ENCODE measurements around a stretch of chr15.

DNA sequence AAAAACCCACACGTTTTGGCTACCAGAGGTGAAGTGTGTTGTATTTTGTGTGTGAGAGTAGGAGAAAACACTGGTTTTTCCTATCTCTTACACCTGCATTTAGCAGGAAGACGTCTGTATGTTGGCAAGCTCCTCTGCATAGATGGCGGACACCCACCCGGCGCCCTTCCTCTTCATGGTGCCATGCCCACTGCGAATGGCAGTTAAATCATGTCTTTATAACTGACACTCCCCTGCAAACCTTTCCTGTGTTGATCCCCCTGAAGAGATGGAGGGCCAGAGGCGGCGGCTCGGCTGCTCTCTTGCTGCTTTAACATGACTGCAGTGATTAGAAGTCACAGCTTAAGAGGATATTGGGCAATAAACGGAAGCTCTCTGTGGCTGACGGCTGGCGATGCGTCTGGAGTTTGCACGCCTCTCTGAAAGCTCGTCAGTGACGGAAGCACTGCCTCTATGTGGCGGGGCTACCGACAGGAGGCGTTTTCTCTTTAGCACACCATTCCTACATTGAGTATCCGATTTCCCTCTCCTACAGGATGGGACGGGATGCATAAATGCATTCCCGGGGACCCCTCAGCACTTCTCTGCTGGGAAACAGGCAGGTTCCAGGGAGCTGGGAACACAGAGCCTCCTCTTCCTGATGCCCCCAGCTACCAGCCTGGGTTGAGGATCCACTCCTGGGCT lies 25.5 kb upstream of the SNRPA1 start:
- PRO-cap = unidirectional peak, minus-strand start at position 307 of the sequence; unidirectional peak, minus-strand start at position 317 of the sequence
- RAMPAGE, long total RNA, 4 experiments = no peak in any of the 4 experiments

DNA sequence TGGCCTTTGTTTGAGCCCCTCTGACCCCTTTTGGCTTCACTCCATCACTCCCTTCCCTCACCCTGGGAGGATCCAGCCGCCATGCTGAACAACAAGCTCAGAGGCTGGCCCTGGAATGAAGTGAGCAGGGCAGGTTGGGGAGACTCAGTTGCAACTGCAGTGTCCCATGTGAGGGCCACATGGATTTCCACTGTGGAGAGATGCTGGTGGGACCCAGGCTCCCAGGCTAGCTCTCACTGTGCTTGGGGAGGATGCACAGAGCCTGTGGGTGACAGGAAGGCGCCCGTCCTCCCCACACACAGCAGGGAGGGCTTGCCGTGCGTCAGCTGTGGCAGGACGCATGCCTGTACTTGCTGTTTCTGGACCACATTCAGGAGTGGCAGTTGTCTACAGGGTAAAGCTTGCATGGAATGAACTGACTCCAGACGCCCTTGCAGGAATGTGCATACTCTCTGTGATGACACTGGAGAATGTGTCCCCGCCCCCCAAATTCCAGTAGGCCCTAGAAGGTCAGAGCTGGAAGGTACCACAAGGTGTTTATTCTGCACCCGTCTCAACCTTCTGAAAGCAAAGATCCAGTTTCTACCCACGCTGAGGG lies 63.8 kb upstream of the SNRPA1 start:
- PRO-cap = no peak
- RAMPAGE, long total RNA, 4 experiments = no peak in any of the 4 experiments

- PRO-cap = no peak
- RAMPAGE, long total RNA, 4 experiments = no peak in any of the 4 experiments
Observed at GRCh38 chr15:101368378-101368753, 73.3 kb upstream of the SNRPA1 start.

- PRO-cap = no peak
- RAMPAGE, long total RNA, 4 experiments = no peak in any of the 4 experiments
Observed at GRCh38 chr15:101448172-101448876, 41.2 kb downstream of the PCSK6 start.

- PRO-cap = unidirectional peak, minus-strand start at chr15:101459292
- RAMPAGE, long total RNA, 4 experiments = no peak in any of the 4 experiments
Observed at GRCh38 chr15:101459142-101459859, 30.2 kb downstream of the PCSK6 start.

- PRO-cap = no peak
- RAMPAGE, long total RNA, 4 experiments = no peak in any of the 4 experiments
Observed at GRCh38 chr15:101469047-101470484, 19.9 kb downstream of the PCSK6 start.

- PRO-cap = no peak
- RAMPAGE, long total RNA, 4 experiments = no peak in any of the 4 experiments
Observed at GRCh38 chr15:101615145-101615731, 36.9 kb downstream of the TM2D3 start.

- PRO-cap = no peak
- RAMPAGE, long total RNA, 4 experiments = no peak in any of the 4 experiments
Observed at GRCh38 chr15:101782051-101782460, 21.3 kb upstream of the OR4F6 start.

Data from gastroesophageal sphincter (tissue), 4 donors.